ENCODE data around the gene UBE3C.

GRCh38 chr7:157138100-157139043 is at the start of gene UBE3C:
Gene UBE3C (plus strand): TSS chr7:157138926.
- PRO-cap, result bidirectional peak, plus-strand start at chr7:157138969, minus-strand start at chr7:157138621

GRCh38 chr7:157139044-157140081 is 637 bp downstream of the UBE3C start:
- PRO-cap, result no peak

GRCh38 chr7:157239696-157240012 is 97.2 kb upstream of the DNAJB6 start:
- PRO-cap, result no peak

DNA sequence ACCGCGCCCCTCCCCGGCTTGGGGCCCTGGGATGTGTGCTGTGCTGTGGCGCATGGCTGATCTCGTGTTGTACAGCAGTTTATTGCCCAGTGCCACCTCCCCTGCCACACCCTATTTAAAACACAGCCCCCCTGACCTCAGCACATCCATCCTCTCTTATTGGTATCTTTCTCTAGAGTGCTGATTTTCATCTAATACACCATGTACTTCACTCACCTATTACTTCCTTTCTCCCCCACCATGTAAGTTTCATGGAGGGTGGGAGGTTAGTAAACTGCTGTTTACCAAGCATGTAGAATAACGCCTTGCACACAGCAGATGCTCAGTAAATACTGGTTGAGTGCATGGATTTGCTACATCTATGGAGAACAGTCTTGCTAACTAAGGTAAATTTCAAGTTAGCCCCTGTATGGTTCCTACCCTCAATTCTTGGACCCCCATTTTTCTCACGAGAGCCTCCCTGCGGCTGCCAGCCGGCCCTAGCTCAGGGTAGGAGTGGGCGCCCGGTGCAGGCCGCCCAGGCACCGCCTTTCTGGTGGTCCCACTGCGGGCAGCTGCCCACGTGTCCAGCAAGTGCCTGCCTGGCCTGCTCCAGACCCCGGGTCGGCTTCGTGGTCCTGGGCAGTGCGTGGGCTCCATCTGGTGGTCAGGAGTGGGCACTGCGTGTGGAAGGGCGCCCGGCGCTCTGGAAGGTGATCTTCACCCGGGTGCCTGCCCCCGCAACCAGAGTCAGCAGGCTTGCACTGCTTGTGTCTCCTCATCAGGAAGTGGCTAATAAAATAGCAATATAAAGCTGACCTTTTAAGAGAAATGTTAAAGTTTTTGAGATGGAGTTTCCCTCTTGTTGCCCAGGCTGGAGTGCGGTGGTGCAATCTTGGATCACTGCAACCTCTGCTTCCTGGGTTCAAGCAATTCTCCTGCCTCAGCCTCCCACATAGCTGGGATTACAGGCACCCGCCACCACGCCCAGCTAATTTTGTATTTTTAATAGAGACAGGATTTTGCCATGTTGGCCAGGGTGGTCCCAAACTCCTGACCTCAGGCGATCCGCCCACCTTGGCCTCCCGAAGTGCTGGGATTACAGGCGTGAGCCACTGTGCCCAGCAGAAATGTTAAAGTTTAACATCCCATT is 63.3 kb upstream of the DNAJB6 start:
- PRO-cap, result no peak

GRCh38 chr7:157337816-157338510 is 1.2 kb downstream of the DNAJB6 start:
- PRO-cap, result no peak

DNA sequence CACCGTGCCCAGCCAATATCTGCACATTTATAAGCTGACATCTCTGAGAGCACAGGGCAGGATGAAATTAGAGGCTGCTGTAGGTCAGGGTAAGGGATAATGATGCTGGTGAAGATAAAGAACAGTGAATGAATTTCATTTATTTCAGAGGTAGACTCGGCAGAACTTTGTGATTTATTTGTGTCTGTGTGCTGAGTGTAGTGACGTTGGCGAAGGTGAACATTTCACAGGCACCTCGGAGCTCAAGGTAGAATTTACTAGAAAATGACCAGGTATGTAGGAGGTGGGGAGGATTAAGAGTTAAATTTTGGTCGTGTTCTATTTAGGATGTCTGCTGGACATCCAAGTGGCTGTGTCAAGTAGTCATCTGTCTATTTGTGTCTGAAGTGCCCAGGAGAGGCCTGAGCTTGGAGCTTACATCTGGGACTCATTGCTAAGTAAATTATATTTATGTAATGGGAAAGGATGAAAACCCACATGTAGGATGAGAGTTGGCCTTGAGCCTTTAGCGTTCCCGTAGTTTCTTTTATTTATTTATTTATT is 17.9 kb downstream of the DNAJB6 start:
- PRO-cap, result no peak

DNA sequence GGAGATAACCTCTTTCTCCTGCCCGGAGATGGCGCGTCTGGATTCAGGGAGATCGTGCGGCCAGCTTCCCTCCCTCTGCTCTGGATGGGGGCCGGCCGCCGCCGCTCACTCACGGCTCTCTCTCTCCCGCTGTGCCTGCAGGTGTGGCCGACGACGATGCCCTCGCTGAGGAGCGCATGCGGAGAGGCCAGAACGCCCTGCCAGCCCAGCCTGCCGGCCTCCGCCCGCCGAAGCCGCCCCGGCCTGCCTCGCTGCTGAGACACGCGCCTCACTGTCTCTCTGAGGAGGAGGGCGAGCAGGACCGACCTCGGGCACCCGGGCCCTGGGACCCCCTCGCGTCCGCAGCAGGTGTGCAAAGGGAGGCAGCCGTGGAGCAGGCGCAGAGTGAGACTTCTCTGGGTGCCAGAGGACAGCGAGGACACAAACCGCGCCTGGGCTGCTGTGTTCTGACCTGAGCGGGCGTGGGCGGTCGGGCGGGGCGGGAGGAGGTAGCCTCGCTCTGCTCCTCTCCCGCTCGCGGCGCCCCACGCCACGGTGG is 72.9 kb downstream of the DNAJB6 start:
- PRO-cap, result no peak

DNA sequence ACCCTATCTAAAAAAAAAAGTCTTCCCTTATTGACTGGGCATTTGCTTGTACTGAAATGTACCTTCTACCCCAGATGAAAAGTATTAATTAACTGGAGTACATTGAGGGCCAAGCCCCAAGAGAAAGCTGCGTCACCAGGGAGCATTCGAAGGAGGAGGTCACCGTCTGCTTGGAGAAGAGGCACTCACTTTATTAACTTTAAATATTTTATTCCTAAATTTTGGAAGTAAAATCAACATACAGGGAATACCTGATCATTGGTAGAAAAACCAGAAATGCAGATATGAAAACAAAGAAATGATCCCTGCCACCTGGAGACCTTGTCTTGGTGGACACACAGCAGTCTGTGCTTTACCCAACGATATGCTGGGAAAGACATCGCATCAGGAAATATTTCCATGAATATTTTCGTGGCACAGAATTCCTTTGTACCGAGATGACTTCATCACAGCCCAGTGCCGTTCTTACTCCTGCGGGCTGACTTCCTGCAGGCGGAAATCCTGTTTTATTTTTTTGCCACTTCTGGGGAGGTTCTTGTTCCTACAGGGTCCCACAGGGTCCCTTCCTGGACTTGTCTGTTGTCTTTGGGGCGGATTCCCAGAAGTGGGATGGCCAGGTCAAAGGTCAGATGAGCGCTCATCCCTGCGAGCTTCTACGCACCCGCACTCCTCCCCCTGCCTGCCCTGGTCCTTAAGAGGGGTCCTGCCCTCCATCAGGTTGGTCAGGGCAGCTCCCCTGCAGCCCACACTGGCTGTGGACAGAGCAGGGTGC is 86.4 kb downstream of the DNAJB6 start:
- PRO-cap, result no peak

- PRO-cap, result no peak
Observed at GRCh38 chr7:157503389-157503712, 166.5 kb downstream of the DNAJB6 start.

DNA sequence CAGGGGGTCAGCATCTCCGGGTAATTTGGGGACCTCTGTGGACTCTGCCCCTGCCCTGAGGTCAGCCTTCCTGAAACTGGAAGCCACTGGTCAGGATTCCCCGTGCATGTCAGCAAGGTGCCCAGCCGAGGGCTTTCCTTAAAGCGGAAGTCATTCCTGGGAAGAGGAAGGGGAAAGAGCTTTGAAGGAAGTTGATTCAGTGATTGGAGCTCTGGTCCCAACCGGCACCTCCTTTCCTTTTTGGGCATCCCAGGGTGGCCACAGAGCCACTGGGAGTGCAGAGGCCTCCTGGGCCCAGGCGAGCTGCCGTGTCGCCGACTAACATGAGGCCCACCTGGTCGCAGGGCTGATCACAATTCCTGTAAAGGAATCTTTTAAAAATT is 569.2 kb downstream of the DNAJB6 start:
- PRO-cap, result no peak

GRCh38 chr7:158015599-158016281 is 571.9 kb downstream of the PTPRN2 start:
- PRO-cap, result no peak

DNA sequence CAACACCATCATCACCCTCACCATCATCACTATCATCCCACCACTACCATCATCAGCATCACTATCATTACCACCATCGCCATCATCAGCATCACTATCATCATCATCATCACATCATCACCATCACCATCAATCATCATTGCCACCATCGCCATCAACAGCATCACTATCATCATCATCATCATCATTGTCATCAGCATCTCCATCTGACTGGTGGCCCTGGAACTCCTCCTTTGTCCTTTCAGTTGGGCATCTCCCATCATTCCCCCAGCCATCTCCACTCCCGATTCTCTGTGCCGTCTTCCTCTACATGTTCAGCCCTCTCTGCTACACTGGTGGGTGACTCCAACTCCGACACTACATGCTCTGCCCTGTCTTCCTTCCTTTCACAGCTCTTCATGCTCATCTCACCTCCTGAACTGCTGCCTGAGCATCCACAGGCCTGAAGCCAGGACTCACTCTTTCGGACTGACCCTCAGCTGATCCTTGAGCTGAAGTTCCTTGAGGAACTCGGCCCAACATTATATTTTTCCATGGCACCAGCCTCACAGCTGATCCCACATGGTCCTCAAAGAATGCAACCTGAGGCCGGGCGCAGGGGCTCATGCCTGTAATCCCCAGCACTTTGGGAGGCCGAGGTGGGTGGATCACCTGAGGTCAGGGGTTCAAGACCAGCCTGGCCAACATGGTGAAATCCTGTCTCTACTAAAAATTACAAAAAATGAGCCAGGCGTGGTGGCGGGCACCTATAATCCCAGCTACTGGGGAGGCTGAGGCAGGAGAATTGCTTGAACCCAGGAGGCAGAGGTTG is 538.4 kb downstream of the PTPRN2 start:
- PRO-cap, result no peak

DNA sequence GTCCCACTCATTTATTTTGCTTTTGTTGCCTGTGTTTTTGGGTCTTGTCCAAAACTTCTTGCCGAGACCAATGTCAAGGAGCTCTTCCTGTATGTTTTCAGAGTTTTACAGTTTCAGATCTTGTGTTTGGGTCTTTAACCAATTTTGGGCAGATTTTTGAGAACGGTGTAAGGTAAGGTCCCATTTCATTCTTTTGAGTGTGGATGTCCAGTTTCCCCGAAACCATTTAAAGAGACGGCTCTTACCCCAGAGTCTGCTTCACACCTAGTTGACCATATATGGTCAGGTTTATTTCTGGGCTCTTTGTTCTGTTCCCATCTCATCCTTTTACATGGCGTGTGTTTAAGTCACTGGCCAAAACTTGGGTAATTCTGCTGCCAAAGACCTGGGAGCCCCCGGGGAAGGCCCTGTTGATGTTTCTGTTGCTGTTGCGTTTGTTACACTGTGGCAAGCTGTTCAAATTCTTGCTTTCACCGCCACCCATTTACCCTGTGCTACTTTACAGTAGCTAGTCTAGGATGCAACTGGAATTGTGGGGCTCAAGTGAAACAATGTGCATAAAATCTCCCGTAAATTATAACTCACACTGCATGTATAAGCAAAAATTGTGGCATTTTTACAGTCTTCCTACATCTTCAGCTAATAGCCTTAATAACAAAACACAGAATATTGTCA is 120.0 kb downstream of the PTPRN2 start:
- PRO-cap, result no peak

GRCh38 chr7:158583421-158584085 is 4.1 kb downstream of the PTPRN2 start:
- PRO-cap, result no peak

GRCh38 chr7:158607323-158608090 is 19.9 kb upstream of the PTPRN2 start:
- PRO-cap, result no peak

GRCh38 chr7:158717626-158717904 is 13.0 kb upstream of the NCAPG2 start:
- PRO-cap, result no peak

DNA sequence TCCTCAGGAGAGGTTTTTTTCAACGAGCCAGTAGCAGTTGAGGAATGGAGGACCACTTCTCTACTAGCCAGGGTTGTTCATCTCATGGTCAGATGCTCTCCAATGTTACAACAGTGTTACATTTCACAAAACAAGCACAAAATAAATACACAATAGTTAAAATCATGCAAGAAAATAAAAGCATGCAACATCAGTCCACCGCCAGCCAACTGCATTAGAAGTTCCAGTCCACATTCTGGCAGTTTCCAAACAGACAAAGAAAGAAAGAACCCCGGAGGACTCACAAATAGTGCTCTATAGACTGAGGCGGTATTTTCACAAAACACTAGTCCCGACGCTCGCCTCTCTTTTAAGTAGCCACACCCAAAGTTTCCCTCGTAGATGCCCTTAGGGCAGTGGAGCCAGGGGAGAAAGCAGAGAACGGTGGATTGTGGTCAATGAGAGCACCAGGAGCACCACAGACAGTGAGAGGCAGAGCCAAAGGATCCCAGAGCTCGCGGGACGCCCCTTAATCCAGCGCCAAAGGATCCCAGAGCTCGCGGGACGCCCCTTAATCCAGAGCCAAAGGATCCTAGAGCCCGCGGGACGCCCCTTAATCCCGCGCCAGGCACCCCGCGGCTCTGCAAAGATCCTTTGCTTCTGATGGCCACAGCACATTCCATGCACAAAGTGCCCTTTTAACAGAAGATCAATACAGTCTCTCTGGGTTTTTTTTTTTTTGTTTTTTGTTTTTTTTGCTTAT is 52.6 kb upstream of the NCAPG2 start:
- PRO-cap, result no peak

DNA sequence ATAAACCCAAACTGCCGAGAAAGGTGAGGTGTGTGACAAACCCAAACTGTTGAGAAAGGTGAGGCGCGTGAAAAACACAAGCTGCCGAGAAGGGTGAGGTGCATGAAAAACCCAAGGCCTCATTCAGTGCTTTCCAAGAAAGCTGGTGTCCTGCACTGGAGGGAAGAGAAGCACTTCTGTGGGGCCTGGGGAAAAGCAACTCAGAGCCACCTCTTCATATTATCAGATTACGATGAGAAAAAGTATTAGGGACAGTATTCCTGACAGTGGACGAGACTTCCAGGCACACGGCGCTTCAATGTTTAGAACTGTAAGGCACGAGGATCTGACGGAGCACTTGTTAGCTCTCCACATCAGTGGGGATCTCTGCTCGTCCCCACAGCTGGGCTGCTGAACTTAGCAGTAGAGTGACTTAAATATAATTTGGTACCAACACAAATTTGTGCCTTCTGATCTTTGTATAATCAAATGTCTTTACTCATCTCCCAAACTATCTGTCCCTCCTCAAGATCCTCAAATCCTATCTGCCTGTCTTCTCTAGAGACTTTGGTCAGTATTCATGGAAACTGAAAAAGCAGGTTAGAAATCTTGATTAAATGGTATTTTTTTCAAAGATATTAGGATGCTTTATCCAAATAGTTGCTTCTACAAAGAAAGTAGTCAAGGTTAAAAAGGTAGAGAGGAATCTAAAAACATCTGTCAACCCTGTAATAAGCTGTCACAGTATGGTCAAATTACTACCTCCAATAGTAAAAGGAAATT is 24.4 kb downstream of the ESYT2 start:
- PRO-cap, result no peak

DNA sequence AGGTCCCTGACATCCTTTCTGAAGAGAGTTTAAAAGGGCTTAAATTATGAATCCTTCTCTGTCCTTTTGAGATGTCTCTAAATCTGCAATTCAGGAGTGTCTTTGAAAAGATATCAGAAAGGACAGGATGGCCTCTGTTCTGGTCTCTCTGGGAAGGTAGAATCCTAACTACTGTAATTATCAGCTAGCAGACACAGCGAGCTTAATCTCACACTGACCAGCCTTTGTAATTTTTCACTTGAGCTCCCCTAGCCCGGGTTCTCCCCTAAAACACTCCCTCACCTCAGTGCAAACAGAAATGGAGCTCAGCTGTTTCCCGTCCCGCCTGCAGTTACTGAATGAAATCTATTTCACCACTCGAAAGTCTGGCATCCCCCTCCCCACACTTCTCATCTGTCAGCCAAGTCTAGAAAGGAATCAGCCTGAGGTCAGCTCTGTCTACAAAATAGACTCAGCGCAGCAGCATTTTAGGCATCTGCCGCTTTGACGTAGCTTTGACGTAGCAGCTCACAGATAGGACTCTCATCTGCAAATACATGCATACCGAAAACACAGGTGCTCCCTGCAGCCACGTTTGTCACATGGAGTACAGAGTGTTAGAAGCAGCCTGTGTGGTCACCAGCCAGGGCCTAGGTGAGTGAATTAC is 4.9 kb downstream of the DYNC2I1 start:
- PRO-cap, result no peak

- PRO-cap, result no peak
Observed at GRCh38 chr7:158867310-158867711, 11.0 kb downstream of the DYNC2I1 start.